Measurements from ENCODE around the genes GLE1 and SPOUT1.

DNA sequence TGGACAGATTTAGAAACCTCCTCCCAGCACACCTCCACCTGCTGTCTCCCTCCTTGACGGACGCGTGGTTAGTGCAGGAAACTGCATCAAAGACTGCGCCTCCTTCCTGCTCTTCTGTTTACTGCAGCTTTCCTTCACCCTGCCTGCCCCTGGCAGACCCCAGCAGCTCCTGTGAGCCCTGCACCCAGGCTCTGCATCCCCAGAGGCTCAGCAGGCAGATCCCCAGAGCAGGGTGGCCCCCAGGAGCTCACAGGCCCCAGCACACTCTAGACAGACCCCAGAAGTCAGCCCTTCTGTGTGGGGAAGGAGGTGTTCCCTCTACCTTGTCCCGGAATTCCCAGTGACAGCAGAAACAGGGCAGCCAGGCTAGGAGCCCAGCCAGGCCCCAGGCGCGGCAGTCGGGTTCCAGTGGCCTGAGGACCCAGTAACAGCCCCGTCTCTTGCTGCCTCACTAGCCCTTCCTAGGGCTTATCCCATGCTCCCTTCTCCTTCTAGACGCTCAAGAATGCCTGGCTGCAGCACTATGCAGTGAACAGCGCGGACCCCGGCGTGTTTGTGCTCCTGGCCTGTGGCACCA lies 20.9 kb downstream of the PTGES2 start:
- PRO-cap: no peak
- RAMPAGE, long total RNA, 4 experiments: no peak in any of the 4 experiments

GRCh38 chr9:128145370-128146196 lies 3.7 kb upstream of the LCN2 start:
- PRO-cap: no peak
- RAMPAGE, long total RNA, 4 experiments: no peak in any of the 4 experiments

DNA sequence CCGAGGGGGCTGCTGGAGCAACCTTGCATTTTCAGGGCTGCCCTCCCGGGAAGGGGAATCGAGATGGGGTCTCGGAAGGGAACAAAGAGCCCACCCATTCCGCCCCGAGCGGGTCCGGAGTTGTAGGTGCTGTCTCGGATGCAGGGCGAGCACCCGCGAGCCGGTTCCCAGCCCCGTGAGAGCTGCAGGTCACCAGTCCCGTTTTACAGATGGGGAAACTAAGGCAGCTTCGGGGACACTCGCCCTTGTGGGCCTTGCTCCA lies 358 bp downstream of the BBLN start:
- PRO-cap: no peak
- RAMPAGE, long total RNA, 4 experiments: no peak in any of the 4 experiments

- PRO-cap: no peak
- RAMPAGE, long total RNA, 4 experiments: no peak in any of the 4 experiments
These were observed 12.4 kb downstream of the CIZ1 start for GRCh38 chr9:128178685-128179710.

- PRO-cap: no peak
- RAMPAGE, long total RNA, 4 experiments: no peak in any of the 4 experiments
These were observed 32.3 kb downstream of the GOLGA2 start for GRCh38 chr9:128243164-128244242.

DNA sequence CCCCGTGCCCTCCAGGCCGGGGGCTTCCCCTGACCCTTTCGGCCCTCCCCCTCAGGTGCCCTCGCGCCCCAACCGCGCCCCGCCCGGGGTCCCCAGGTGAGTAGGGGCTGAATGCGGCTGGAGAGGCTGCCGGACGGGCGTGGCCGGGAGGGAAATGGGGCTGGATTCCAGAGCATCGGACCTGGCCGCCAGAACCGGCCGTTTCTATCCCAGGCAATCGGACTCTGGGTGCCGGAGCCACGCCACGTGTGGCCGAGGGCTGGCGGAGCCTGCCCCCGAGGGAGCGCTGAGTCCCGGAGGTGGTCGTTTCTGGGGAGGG lies 25.0 kb downstream of the GOLGA2 start:
- PRO-cap: no peak
- RAMPAGE, long total RNA, 4 experiments: no peak in any of the 4 experiments

GRCh38 chr9:128270783-128271410 lies 4.9 kb downstream of the GOLGA2 start:
- PRO-cap: no peak
- RAMPAGE, long total RNA, 4 experiments: no peak in any of the 4 experiments

DNA sequence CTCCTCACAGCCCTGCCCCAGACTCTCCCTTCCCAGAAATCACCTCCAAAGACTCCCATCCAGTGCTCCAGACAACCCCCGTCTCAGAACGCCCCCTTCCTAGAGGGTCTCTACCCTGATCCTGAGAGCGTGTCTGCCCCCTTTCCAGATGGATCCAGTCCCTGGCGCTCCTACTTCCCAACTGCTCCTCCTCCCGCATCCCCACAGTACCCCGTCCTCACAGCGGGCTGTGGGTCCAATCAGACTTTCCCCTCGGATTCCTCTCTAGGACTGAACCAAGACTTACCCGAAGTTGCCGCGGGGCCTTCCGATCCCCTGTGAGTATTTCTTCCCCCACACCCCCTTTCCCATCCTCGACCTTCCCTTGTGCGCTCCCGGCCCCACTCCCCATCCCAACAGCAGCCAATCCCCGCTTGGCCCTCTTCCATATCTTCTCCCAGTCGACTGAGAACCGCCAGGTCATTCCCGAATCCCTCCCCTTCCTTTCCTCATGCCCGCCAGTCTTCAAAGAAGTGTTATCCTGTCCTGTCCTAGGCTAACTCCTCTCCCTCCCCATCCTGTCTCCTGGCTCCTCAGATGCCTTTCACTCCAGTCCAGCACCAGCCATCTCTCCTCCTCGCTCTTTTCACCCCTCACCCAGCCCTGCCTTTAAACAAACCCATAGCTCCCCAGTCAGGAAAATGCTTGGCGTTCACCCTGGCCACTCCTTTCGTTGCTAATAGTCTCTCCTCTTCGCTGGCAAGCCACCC lies 537 bp downstream of the SWI5 start:
- PRO-cap: unidirectional peak, minus-strand start at position 183 of the sequence
- RAMPAGE, long total RNA, 4 experiments: no peak in any of the 4 experiments

DNA sequence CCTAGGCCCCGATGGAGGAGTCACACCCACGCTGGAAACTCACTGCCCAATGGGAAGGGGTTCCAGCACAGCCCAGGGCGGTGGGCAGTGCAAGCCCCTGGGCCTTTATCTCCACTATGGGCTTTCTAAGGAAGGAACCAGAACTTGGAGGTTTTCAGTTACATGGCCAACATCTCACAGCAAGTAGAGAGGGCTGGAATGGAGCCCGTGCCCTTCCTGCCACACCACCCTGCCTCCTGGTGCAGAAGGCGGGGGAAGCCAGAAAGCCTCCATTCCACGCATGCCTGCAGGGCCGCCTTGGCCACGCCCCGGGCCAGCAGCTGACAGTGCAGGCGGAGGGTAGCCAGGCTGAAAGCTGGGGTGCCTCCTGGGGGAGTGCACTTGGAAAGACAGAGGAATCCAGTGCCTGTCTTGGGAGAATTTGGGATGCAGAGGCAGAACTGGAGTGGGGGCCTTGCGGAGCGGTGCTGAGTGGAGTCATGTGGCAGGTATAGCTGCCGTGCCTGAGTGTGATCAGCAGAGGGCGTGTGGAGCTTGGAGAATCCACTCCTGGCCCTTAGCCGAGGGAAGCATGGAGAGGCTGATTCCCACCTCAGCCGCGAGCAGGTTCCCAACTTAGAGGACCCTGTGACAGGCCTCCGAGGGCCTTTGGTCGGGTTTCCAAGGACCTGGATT lies 9.2 kb upstream of the URM1 start:
- PRO-cap: no peak
- RAMPAGE, long total RNA, 4 experiments: no peak in any of the 4 experiments

DNA sequence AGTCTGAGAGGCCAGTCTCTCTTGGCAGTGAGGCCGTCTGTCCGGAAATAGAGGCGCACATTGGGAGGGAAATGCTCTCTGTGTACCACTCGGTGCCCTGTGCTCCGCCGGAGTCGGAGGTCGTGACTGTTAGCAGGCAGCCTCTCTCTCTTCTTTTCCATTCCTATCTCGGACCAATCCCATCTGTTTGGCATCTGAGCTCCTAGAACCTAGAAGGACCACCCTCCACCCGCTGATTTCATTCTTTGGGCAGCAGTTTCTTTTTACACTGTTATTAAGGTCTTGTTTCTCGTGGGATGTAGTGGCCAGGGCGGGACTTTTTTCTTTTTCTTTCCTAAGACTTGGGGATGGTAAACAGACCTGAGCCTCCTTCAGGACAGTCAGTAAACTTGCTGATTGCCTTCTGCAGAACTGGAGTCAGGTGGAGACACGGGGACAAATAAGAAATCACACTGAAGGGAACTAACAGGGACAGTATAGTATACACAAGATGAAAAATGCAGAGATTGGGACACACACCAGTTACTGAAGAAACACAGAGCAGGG lies 456 bp downstream of the URM1 start:
- PRO-cap: no peak
- RAMPAGE, long total RNA, 4 experiments: no peak in any of the 4 experiments

- PRO-cap: no peak
- RAMPAGE, long total RNA, 4 experiments: no peak in any of the 4 experiments
These were observed 10.1 kb upstream of the GLE1 start for GRCh38 chr9:128494243-128494975.

GRCh38 chr9:128504124-128505001 lies at the start of gene GLE1:
TSS of gene GLE1 (plus strand) at chr9:128504719.
- PRO-cap: bidirectional peak, plus-strand start at chr9:128504719, minus-strand start at chr9:128504603
- RAMPAGE, long total RNA, 4 experiments: start-site peak on the plus strand in 3 of 4 experiments, at chr9:128504699-128504782 at its widest, 11 to 176 reads per replicate

GRCh38 chr9:128577025-128577771 lies 24.8 kb downstream of the SPTAN1 start:
- PRO-cap: no peak
- RAMPAGE, long total RNA, 4 experiments: no peak in any of the 4 experiments

GRCh38 chr9:128594127-128594396 lies 41.7 kb downstream of the SPTAN1 start:
- PRO-cap: no peak
- RAMPAGE, long total RNA, 4 experiments: start-site peak on the plus strand in 1 of 4 experiments, at chr9:128594177-128594187 at its widest, 18 reads per replicate

DNA sequence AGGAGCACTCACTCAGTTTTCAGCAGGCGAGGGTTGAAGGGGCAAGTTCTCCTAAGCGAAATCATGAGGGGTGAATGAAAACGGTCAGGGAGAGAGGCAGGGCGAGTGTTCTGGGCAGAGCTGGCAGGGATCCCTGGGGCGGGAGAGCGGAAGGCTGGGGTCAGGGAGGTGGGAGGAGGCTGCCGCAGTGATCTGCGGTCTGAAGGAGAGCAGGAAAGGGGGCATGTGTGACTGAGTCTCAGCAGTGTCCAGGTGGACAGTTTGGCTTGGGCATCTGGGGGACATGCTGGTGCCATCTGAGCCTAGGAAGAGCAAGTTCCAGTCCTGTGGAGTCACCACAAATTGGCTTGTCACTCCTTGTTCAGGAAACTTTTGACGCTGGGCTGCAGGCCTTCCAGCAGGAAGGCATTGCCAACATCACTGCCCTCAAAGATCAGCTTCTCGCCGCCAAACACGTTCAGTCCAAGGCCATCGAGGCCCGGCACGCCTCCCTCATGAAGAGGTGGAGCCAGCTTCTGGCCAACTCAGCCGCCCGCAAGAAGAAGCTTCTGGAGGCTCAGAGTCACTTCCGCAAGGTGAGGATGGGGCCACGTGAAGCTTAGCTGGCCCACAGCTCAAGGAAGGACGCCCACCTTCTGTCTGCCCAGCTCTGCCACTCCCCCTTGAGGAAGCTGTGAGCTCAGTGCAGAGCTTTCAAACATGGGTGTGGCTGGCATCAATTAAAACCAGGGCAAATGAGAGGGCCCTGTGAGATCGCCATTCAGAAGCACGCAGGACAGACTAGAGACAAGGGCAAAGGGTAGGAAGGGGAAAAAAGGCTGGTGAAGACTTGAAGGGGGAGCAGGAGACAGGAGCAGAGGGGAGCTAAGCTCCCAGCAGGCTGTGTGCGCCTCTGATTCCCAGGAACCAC lies 31.0 kb downstream of the DYNC2I2 start:
- PRO-cap: no peak
- RAMPAGE, long total RNA, 4 experiments: no peak in any of the 4 experiments

GRCh38 chr9:128644123-128644488 lies 12.5 kb downstream of the DYNC2I2 start:
- PRO-cap: no peak
- RAMPAGE, long total RNA, 4 experiments: no peak in any of the 4 experiments

DNA sequence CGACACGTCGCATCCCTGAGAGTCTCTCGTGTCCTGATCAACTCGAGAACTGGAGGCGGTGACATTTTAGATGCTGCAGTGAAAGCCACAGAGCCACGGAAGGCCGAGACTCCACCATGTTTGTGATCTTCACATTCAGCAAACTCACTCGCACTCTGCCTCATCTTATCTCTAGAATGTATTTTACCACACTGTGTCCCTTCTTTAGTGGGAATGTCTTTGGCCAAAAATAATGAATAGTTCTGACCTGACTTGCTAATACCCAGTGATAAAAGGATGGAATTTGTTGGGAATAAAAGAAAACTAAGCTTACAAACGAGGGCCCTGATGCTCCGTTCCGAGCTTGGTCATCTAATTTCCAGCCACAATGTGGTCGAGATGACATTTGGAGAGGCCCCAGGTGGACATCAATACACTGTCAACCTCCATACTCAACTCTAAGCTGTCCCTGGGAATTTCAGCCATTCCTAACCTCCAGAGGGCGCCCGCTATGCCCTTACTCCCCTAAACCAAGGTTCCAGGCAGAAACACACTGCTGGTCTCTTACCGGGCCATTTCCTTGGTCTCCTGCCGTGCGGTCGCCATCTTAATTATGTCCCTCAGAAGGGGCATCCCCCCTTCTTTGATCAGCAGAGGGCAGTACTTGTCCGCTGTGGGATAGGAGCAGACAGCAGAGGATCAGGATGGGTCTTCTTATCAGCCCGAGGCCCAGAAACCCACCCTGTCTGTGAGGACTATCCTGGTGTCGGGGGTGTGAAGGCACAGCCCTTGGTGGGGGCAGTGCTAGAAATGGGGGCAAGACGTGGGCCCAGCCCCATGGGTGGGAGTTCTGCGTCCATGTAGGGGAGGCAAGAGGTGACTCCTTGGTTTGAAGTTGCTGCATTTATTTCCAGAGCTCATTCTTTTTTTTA lies 9.2 kb upstream of the ZDHHC12 start:
- PRO-cap: no peak
- RAMPAGE, long total RNA, 4 experiments: no peak in any of the 4 experiments

DNA sequence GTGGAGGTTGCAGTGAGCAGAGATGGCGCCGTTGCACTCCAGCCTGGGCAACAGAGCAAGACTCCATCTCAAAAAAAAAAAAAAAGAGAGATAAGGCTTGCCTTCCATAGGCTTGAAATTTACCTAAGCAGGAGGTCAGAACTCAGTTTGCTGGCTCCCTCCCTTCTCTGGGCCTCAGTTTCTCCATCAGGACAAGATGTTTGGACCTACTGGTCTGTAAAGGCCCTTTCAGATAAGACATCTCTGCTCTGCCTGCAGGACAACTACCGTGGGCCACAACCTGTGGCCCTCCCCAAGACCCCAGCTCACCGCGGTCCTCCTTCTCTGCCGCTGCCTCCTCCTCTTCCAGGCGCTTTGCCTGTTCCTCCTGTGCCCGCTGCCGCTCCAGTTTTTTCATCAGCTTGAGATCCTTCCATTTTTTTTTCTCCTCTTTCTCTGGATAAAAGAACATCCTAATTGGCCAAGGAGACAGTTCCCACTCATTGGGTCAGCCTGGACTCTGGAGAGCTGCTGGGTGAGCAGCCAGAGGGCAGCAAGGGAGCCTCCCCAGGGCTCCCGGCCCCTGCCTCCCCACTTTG lies 1.1 kb downstream of the SPOUT1 start:
- PRO-cap: no peak
- RAMPAGE, long total RNA, 4 experiments: no peak in any of the 4 experiments

DNA sequence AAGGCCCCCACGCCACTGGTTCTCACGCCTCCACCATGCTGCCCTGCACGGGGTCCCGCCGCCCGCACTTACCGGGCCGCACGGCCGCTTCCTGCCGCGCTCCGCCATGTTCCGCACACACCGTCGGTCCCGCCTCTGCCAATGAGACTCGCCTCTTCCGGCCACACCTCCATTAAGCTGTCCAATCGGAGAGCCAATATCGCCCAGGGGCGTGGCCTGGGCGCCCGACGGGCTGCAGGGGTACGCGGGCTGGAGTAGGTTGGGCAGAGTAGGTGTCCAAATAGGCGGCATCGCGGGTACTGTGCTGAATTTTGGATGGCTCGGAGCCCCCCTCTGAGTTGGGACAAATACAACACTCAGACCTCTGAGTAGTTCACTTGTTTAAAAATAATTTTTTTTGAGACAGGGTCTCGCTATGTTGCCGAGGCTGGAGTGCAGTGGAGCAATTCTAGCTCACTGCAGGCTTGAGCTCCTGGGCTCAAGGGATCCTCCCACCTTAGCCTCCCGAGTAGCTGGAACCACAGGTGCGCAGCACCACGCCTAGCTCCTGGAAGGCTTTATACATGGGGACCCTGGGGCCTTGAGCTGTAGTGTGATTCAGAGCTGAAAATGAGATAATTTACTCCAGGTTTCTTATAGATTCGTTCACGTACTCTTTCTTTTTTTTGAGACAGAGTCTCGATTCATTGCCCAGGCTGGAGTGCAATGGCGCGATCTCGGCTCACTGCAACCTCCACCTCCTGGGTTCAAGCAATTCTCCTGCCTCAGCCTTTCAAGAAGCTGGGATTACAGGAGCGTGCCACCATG lies at the start of gene SPOUT1:
Gene SPOUT1, minus strand, starts transcription at position 122 of the 807 bp plus-strand sequence.
- PRO-cap: bidirectional peak, plus-strand start at position 266 of the sequence, minus-strand start at position 115 of the sequence
- RAMPAGE, long total RNA, 4 experiments: start-site peak on the minus strand in 4 of 4 experiments, centred at positions 113 to 118 of the sequence, 28 to 122 reads per replicate

DNA sequence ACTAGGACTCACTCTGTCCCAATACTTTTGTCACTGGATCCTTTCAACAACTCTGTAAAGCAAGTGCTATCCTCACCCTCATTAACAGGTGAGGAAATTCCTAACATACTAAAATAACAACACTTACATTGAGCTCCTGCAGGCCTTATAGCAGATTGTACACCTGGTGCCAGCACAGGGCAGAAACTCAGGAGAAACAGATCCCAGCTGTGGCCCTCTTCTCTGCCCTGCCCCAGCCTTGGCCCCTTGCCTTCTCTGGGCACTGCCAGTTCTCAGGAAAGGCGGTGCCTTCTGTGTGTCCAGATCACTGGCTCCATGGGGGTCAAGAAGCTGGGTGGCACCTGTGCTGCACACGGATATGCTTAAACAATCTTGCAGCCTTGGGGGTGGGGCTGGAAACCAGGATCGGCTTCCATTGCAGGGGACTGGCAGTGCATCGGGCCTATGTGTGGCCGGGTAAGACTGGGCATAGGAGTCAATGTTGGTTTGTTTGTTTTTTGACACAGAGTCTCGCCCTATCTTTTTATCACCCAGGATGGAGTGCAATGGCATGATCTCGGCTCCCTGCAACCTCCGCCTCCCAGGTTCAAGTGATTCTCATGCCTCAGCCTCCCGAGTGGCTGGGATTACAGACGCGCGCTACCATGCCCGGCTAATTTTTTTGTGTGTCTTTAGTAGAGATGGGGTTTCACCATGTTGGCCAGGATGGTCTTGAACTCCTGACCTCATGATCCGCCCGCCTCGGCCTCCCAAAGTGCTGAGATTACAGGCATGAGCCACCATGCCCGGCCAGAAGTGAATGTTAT lies 19.2 kb downstream of the KYAT1 start:
- PRO-cap: no peak
- RAMPAGE, long total RNA, 4 experiments: no peak in any of the 4 experiments

Data from Peyer's patch (tissue), 4 donors.